Anterior vena cava (tissue), 1 donor: ENCODE results near the gene KAT6B.

DNA sequence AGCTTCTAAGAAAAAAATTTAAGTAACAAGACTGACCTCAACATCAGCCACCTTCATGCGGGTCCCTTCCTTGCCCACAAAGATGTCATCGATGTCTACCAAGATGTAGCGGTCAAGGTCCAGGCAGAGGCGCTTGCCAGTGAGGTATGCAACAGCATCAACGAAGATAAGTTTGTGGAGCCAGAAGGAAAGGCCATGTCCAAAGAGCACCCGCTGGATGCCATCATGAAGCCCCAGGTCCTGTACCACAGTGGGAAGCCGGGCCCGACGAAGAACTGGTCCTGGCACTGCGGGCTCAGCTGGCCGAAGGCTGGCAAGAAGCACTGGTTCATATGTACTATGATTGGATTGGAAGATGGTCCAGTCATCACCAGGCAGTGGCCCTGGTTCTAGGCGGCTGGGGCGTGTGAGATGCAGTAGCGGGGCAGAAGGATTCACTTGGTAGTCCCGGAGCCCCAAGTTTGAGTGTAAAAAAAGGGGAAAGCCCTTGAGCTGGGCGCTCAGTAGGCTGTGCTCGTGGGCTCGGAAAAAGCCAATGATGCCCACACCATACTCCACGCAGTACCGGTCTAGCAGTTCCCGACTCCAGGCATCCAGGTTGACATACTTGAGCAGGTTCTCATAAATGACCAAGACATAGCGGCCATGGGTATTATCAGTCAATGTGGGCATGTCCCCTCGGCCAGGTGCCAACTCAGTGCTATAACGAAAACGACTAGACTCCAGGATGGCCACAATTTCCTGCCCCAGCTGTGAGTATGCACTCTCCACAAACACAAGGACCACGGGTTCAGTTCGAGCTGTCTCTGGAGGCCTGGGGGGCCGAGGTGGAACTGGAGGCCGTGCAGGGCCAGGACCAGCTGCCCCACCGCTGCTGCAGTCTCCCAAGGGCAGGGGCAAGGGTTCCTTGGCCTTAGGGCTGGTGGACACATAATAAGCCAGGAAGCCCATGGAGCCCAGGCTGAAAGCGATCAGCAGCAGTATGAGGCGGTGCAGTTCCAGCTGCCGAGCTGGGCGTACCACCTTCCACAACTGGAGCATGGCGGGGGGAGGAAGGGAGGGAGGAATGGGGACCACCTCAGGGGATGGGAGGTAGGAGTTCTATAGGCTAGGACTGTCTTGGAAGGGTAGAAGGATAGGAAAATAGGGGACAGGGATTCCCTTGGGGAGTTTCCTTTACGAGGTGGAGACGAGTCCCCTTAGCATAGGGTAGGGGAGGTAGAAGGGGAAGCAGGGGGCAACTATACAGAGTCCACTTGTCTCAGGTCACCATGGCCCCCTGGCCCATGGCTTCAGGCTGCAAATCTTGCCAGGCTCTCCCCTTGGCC, 3.6 kb downstream of the NDST2 start:
- PRO-cap = no peak

- PRO-cap = no peak
Observed at GRCh38 chr10:73865356-73866192, 8.8 kb downstream of the CAMK2G start.

- PRO-cap = no peak
Observed at GRCh38 chr10:73873354-73874095, 830 bp downstream of the CAMK2G start.

DNA sequence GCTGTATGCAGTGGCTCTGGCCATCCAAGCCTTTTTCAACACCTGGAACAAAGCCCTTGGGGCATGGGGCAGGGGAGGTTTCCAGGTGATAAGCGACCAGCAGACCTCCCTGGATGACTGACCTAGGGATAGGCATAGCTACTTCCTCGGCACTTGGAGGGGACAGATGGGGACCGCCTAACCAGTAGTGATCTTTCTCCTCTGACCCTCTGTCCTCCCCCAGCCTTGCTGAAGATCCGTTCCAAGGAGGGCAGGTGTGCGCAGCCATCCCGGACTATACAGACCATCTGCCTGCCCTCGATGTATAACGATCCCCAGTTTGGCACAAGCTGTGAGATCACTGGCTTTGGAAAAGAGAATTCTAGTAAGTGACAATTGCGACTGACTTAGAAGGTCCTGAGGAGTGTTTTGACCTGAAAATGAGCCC, 3.6 kb downstream of the PLAU start:
- PRO-cap = no peak

DNA sequence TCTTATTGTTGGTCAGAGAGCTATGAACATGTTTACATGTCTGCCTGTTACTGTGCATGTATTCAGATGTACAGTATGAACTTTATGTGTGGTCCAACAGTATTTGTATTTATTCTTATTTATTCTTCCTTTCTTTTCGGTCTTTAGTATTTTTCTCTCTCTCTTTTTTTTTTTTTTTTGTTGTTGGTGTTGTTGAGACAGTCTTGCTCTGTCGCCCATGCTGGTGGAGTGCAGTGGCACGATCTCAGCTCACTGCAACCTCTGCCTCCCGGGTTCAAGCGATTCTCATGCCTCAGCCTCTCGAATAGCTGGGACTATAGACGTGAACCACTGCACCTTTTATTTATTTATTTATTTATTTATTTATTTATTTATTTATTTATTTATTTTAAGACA, 38.1 kb downstream of the PLAU start:
- PRO-cap = no peak

GRCh38 chr10:74047789-74048195, 49.9 kb downstream of the VCL start:
- PRO-cap = no peak

DNA sequence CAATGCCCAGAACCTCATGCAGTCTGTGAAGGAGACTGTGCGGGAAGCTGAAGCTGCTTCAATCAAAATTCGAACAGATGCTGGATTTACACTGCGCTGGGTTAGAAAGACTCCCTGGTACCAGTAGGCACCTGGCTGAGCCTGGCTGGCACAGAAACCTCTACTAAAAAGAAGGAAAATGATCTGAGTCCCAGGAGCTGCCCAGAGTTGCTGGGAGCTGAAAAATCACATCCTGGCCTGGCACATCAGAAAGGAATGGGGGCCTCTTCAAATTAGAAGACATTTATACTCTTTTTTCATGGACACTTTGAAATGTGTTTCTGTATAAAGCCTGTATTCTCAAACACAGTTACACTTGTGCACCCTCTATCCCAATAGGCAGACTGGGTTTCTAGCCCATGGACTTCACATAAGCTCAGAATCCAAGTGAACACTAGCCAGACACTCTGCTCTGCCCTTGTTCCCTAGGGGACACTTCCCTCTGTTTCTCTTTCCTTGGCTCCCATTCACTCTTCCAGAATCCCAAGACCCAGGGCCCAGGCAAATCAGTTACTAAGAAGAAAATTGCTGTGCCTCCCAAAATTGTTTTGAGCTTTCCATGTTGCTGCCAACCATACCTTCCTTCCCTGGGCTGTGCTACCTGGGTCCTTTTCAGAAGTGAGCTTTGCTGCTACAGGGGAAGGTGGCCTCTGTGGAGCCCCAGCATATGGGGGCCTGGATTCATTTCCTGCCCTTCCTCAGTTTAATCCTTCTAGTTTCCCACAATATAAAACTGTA, 32.4 kb downstream of the AP3M1 start:
- PRO-cap = no peak

- PRO-cap = no peak
Observed at GRCh38 chr10:74175558-74176095, 24.6 kb downstream of the ADK start.

GRCh38 chr10:74250641-74251277, 99.7 kb downstream of the ADK start:
- PRO-cap = no peak

GRCh38 chr10:74826129-74827002, at the start of gene KAT6B:
KAT6B (plus strand) TSS chr10:74826600.
- PRO-cap = bidirectional peak, plus-strand start at chr10:74826429, minus-strand start at chr10:74826108; unidirectional peak, plus-strand start at chr10:74826600; bidirectional peak, plus-strand start at chr10:74827117, minus-strand start at chr10:74826811

GRCh38 chr10:74886621-74887188, 60.3 kb downstream of the KAT6B start:
- PRO-cap = no peak

DNA sequence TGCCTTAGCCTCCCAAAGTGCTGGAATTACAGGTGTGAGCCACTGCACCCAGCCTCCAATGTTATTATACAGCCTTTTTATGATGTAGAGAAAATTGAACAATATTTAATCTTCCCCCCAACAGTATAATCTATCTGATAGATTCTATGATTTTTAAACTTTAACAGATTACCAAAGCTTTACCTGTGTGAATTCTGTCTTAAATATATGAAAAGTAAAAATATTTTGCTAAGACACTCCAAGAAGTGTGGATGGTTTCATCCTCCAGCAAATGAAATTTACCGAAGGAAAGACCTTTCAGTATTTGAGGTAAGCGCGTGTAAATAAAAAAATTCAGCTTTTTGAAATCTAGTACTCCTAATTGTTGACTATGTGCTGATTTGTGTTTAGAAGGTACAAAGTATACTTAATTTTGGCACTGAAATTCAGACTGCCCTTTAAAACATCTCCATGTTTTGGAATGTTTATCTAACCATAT, 91.8 kb downstream of the DUSP29 start:
- PRO-cap = no peak

DNA sequence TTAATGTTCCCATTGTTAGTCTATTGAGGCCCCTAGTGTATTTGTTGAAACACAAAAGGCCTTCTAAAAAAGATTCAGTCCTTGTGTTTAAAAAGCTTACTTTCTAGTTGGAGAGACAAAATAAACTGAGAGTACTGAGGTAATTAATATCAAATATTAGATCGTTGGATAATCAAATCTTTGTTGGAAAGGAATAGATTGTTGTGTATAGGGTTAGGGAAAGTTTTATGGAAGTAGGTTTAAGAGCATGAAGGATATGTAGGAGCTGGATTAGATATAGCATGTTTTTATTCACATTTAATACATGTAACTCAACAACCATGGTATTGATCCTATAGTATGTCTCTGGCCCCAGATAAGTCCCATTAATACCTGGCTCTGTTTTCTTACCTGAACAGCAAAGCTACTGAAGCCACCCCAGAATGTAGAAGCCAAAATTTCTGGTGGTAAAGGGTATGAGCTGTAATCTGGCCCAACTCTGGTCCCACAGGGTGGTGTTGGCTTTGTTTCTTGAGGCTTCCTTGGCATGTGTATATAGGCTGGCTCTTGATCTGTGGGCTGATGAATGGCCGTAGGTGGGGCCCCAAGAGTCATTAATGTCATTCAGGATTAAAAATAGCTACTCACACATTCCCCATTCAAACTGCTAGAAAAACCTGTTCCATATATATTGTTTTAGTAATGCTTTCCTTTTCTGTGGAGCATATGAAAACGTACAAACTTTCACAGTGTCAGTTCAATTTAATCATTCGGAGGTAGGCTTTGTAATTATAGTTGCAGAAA, 5.8 kb downstream of the VDAC2 start:
- PRO-cap = no peak

- PRO-cap = unidirectional peak, plus-strand start at chr10:75283411
Observed at GRCh38 chr10:75283194-75283719, 47.5 kb upstream of the COMTD1 start.

DNA sequence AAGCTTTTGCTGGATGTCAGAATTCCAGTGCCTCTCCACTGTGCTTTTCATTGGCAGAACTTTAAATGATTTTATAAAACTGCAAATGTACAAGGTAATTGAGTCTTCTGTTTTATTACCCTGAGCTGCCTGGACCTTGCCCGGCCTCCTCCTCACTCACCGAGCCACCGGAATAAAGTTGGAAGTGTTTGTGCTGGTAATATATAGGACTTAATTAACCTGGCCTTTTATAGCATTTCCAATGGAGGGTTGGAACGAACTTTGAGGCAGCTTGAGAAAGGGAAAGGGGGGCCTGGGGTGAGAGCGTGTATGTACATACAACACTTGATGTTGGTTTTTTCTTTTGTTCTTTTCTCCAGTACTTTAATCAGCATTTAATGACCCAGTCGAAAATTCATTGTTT, 43.4 kb downstream of the ZNF503 start:
- PRO-cap = no peak

GRCh38 chr10:75399482-75399715, 2.2 kb downstream of the ZNF503 start:
- PRO-cap = no peak

DNA sequence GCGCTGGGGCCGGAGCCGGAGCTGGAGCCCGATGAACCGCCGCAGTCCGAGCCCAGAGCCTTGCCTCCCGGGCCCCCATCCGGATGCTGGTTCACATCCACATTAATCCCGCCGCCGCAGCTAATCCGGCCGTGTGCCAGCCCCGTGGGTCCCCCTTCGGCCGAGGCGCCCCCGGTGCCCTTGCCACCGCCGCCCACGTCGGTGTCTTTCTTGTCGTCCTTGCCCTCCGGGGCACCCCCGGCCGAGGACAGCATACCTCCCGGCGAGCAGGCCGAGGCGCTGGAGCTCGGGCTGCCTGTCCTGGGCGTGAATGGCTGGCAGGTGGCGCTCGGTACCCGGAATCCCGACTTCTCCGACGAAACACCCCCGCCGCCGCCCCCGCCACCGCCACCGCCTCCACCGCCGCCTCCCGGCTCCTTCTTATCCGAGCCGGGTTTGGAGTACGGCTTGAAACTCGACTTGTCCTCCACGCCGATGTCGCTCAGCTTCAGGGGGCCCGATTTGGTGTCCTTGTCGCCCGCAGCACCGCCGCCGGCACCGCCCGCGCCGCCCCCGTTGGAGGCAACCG, 1.8 kb downstream of the ZNF503 start:
- PRO-cap = bidirectional peak, plus-strand start at position 450 of the sequence, minus-strand start at position 197 of the sequence

- PRO-cap = no peak
Observed at GRCh38 chr10:75400284-75400774, 1.2 kb downstream of the ZNF503 start.

GRCh38 chr10:75464069-75464406, 32.6 kb downstream of the LRMDA start:
- PRO-cap = no peak

- PRO-cap = no peak
Observed at GRCh38 chr10:75464630-75465593, 33.5 kb downstream of the LRMDA start.